HTERT-HM (cell line): ENCODE data around the genes NCAPG2 and ESYT2.

GRCh38 chr7:157338511-157339170 lies 1.8 kb downstream of the DNAJB6 start:
- RRBS: no CpG with 5 or more reads among the region's 19 CpGs

- RRBS: no CpG with 5 or more reads among the region's 22 CpGs
These were observed 3.2 kb downstream of the DNAJB6 start for GRCh38 chr7:157339855-157340646.

DNA sequence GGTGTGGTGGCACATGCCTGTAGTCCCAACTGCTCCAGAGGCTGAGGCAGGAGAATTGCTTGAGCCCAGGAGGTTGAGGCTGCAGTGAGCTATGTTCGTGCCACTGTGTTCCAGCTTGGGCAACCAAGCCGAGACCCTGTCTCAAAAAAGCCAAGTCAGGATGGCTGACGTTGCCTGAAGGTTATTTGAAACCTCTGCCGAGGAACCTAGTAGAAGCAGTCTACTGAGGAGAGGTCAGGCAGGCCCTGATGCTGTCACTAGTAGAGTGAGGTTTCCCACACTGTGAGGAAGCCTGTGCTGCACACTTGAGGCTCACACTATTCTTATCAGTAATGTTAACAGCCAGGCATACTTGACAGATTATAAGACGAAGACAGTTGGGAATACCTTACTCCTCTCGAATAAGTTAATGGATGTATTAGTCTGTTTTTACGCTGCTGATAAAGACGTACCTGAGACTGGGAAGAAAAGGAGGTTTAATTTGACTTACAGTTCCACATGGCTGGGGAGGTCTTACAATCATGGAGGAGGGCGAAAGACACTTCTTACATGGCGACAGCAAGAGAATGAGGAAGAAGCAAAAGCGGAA lies 23.0 kb downstream of the DNAJB6 start:
- RRBS: no CpG with 5 or more reads among the region's 11 CpGs

- RRBS: no CpG with 5 or more reads among the region's 22 CpGs
These were observed 74.8 kb downstream of the DNAJB6 start for GRCh38 chr7:157411554-157412038.

DNA sequence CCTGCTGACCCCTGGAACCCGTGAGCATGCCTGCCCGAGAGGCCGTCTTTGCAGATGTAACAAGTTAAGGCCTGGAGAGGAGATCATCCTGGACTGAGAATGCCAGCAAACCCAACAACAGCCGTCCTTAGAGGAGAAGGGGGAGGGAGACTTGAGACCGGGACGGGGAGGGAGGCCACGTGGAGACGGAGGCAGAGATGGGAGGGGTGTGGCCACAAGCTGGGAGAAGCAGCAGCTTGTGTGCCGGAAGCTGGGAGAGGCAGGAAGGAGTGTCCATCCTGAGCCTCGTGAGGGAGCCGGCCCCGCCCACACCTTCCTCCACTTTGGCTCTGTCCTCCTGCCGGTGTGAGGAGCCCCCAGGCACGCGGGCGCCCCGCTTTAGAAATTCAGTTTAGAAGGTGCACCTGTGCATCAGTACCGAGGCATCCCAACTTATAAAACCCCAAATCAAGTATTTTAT lies 95.7 kb downstream of the DNAJB6 start:
- RRBS: 3% methylated on average over 8 of the region's 18 CpGs

DNA sequence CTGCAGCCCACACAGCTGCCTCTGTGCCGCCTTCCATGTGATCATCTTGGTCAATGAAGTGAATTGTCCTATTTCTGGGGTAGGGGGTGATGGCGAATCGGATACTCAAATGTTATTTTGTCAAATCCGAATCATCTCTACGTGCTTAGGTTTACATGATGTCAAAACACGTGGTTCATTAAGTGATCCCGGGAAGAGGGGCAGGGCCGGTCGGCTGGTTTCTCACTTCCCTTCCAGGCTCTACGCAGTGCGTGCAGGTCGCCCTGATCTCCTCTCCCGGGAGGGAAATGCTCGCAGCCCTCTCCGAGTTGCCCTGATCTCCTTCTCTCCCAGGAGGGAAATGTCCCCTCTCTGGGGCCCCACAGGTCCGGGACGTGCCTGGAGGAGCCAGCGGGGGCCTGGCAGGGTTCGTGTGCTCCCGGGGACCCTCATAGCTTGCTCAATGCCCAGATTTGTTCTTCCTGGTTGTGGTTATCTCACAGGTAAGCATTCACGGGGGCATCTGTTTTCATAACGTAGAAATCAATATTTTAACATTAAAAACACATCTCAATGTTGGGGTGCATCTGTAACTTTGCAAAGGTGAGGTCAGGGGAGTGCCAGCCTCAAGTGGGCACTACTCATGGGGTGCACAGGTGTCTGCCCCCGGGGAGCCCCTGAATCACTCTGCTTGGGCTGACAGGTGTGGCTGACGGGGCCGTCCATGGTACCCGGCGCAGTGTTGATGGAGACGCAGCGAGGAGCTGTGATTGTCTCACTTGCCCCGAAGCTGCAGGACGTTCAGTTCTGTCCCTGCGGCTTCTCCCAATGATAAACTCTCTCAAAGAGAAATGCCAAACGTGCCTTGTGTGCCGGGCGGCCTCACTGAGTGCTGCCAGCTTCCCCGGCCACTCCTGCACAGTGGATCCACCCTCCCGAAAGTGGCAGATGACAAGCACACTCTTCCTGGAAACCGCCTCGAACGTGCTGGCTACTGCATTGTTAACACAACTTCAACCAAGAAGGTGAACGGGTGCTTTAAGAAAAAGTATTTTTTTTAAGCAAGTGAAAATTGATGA lies 203.0 kb downstream of the DNAJB6 start:
- RRBS: 37% methylated on average over 19 of the region's 41 CpGs

DNA sequence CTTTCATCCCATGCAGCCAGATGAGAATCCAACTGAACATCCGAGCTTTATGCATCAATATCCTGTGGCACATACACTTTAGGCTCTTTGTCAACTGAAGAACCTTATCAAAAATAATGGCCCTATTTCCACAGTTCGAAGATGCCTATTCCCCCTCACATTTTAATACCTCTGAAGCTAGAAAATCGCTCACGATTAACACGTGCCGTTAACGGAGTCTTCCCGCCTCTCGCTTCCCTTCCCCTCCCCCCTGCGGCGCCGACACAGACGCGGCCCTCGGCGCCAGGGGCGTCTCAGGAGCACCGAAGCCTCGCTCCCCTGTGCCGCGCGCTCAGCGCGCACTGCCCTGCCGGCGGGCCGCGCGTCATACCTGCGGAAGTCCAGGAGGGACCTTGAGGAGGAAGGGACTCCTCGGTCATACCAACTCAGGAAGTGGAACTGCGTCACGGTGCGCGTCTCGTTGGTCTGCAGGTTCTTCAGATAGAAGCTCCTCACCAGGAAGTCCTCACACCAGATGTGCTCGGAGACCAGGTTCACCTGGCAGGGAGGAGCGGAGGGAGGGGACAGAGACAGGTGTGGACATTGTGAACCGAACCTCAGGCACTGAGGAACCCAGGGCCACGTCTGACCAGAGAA lies 239.6 kb downstream of the DNAJB6 start:
- RRBS: no CpG with 5 or more reads among the region's 40 CpGs

- RRBS: no CpG with 5 or more reads among the region's 7 CpGs
These were observed 544.6 kb downstream of the DNAJB6 start for GRCh38 chr7:157881189-157882094.

- RRBS: no CpG with 5 or more reads among the region's 17 CpGs
These were observed 571.2 kb downstream of the PTPRN2 start for GRCh38 chr7:158016395-158016868.

DNA sequence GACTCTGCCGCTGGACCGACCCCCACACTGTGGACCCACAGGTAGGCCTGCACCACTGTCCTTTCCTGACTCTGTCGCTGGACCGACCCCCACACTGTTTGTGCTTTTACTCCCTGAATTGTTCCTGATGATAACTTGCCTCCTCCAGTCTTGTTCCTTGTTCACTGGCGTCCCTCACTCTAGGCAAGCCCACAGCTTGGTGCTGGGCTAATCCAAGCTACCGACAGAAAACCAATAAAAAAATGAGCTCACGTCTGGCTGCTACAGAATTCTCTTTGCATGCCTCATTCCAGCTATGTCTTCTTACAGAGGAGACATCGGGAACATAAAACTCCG lies 494.3 kb downstream of the PTPRN2 start:
- RRBS: no CpG with 5 or more reads among the region's 9 CpGs

GRCh38 chr7:158226508-158226845 lies 361.1 kb downstream of the PTPRN2 start:
- RRBS: 0% methylated on average over 4 of the region's 12 CpGs

DNA sequence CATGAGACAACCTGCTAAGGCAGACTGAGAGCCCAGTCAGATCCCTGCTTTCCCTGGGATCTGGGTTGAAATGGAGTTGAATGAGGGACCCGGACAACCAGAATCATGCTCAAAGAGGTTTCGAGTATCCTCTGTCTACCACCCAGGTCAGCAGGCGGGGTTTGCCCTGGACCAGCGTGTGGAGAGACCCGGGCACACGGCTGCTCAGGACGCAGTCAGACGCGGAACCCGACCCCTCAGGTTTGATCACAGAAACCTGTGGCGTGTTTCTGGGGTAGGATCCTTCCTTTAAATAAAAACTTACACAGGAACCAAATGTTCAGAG lies 330.6 kb downstream of the PTPRN2 start:
- RRBS: 35% methylated on average over 5 of the region's 11 CpGs

DNA sequence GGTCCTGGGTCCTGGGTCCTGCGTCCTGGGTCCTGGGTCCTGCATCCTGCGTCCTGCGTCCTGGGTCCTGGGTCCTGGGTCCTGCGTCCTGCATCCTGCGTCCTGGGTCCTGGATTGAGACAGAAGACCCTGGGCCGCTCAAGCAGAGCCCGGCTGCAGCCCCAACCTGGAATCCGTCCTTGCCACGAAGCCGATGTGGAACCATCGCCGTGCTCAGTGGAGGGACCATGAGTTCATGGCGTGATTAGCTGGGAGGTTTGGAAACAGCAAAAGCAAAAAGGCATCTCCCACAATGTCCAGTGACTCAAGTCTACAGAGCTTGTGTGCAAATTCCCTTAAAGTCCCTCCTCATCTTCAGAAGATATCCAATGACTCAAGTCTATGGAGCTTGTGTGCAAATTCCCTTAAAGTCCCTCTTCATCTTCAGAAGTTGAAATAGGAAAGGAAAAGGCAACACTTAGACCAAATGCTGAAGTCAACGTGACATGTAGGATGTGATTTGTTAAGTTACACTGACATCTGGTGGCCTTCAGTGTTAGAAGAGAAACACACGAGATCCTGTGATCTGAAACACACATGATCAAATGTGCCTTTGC lies 179.9 kb downstream of the PTPRN2 start:
- RRBS: no CpG with 5 or more reads among the region's 15 CpGs

GRCh38 chr7:158450458-158451361 lies 136.9 kb downstream of the PTPRN2 start:
- RRBS: no CpG with 5 or more reads among the region's 33 CpGs

DNA sequence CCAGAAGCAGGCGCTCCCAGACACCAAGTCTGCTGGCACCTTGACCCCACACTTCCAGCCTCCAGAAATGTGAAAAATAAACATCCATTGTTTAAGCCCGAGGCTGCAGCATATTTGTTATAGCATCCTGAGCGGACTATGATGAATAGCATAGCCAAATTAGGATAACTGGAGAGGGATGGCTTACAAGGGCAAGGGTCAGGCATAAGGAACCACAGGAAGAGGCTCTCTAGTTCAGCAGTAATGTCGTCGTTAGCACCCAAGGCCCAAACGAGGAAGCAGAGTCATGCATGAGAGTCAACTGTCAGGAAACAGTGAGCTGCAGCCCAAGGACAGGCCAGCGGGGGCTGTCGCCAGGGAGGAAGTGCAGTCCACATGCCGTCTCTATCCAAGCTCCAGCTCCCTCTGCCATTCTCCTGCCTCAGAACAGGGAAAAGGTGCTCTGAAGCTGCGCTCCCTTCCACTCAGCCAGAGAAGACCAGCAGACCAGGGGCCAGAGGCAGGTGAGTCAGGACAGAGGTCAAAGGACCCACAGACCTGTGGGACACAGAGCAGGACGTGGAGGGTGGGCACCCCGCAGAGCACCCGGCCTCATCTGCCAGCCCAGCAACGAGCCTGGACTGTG lies 50.4 kb downstream of the PTPRN2 start:
- RRBS: no CpG with 5 or more reads among the region's 14 CpGs

GRCh38 chr7:158704314-158705398 lies at the start of gene NCAPG2:
Gene NCAPG2 (minus strand): TSS chr7:158704804.
- RRBS: 2% methylated on average over 54 of the region's 100 CpGs

- RRBS: no CpG with 5 or more reads among the region's 15 CpGs
These were observed 55.2 kb upstream of the NCAPG2 start for GRCh38 chr7:158759618-158760474.

DNA sequence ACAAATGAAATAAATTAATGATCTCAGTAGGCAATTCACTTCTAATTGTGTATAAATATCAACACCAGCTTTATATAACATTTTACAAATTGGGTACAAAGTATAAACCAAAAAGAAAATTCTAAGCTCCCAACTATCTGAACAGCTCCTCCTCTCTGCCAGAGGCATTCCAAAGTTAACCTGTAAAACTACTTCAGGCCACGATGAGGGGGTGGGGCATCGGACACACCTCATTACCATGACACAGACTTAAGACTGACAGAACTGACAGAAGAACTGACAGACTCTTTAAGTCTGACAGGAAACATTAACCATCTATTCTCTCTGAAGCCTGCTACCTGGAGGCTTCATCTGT lies 12.4 kb downstream of the ESYT2 start:
- RRBS: no CpG with 5 or more reads among the region's 2 CpGs

DNA sequence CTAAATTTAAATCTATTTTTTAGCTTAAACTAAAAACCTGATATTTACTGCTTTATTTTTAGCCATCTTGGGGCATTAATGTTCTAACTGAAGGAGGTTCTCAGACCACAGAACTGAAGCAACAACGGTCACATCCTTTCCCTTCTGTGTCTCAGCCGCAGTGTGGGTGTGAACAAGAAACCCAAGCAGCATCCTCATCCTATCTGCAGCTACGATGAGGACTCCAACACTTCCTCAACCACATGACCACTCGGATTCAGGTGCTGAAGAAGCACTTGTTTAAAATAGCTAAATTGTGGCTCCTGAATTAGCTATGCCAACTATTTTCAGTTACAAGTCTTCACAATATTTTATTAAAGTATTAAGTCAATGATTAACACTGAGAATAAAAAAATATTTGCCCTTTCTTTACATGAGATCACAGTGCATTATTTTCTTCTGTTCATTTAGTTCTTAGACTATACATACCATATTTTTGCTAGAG lies 5.2 kb downstream of the ESYT2 start:
- RRBS: no CpG with 5 or more reads among the region's 4 CpGs

- RRBS: 2% methylated on average over 35 of the region's 77 CpGs
These were observed at the start of gene ESYT2 for GRCh38 chr7:158829092-158829585. Gene ESYT2 (minus strand): TSS chr7:158829509.